LUHMES (cell line): Measurements from ENCODE around the gene CRYBA1.

- PRO-cap = no peak
These were observed 18.8 kb downstream of the FLOT2 start for GRCh38 chr17:28878566-28879300.

GRCh38 chr17:28896564-28897553 lies 674 bp downstream of the FLOT2 start:
- PRO-cap = no peak

DNA sequence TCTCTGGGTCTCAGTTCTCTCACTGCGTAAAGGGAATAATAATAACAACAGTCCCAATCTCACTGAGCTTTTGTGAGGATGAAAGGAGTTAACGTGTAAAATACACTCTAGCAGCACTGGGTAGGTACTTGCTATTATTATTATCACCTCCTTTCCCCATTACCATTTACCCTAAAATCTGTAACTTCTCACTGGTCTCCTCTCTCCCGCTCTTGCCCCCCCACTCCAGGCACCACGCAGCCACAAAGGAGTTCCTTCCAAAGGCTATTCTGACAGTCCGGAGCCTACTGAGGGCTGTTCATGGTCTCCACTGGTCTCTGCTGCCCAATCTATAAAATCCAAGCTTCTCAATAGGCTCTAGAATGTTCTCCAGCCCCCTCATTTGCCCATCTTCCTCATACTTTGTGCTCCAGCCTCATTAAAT lies 1.1 kb downstream of the DHRS13 start:
- PRO-cap = no peak

GRCh38 chr17:28952165-28952983 lies 1.1 kb upstream of the PHF12 start:
- PRO-cap = bidirectional peak, plus-strand start at chr17:28952640, minus-strand start at chr17:28952284

DNA sequence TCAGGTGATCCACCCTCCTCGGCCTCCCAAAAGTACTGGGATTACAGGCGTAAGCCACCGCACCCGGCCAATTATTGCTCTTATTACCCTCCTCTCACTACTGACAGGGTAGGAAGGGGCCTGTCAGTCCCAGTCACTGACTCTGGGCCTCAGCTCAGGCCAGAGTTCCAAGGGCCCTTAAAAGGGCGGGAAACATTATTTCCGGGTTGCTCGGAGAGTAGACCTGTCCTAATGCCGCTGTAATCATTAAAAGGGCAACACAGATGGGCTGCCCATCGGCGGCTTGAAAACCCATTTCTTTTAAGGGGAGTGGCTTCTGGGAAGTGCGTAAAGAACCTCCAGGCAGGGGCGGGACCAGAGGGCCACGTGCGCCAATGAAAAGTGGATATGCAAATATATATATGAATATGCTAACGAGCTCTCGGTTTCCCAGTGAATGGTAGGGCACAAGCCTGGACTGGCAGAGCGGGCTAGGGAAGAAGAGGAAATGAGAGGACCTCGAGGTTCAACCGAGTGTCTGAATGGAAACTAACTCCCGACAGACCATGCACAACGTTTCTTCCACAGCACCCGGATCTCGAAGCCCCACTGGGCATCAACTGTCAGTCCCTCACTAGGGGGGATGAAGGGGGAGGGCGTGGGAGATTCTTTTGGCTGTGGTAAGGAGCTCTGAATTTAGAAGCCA lies 26.7 kb downstream of the PIPOX start:
- PRO-cap = no peak

GRCh38 chr17:29116310-29117024 lies 63.7 kb downstream of the MYO18A start:
- PRO-cap = no peak

DNA sequence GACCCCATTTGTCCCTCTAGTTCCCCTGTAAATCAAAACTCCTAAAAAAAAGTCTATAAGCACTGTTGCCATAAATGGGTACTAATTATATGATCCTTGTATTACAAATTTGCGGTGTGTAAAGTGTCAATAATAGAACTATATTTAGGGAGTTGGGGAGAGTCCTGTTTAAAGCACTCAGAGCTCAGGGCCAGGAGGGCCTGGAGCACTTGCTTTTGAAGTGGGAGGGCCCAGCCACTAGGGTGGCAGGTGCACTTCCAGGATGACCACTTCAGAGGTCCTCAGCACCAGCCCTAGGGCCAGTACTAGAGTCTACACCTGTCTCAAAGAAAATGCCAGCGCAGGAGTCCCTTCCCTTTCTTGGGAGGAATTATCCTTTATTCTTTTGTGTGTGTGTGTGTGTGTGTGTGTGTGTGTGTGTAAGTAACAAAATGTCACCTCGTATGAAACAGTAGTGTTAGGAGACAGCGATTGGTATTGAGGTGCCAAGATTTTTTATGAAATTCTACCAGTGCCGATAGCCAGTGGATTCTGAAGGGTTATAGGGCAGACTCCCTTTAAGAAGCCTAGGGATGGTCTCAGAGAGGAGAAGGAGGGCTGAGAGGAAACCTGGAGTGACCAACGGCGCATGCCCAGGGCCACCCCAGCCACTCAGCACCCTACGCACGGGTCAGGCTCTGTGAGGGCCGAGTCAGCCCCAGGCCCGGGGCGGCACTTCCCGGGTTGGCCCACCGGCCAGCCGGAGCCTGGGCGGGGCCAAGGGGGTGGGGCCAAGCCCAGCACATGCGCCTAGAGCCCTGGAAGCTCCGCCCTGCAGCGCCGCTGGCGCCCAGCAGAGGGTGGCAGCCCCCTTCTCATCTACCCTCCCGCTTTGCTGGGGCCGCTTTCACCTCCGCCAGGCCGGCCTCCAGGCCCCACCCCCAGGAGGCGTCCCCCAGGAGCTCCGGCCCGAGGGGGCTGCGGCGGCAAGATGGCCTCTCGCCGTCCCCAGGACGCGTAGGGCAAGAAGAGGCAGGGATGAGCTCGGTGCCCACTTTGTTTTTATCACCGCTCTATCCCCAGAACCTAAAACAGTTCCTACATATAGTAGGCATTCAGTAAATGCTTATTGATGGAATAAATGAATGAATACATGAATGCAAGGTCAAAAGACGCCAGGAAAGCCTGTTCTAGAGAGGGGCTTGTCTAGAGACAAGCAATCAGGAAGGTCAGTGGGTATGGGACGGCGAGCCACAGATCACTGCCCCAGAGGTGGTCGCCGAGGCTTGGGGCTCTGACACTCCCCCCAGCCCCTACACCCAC lies 31.6 kb downstream of the MYO18A start:
- PRO-cap = bidirectional peak, plus-strand start at position 940 of the sequence, minus-strand start at position 699 of the sequence

DNA sequence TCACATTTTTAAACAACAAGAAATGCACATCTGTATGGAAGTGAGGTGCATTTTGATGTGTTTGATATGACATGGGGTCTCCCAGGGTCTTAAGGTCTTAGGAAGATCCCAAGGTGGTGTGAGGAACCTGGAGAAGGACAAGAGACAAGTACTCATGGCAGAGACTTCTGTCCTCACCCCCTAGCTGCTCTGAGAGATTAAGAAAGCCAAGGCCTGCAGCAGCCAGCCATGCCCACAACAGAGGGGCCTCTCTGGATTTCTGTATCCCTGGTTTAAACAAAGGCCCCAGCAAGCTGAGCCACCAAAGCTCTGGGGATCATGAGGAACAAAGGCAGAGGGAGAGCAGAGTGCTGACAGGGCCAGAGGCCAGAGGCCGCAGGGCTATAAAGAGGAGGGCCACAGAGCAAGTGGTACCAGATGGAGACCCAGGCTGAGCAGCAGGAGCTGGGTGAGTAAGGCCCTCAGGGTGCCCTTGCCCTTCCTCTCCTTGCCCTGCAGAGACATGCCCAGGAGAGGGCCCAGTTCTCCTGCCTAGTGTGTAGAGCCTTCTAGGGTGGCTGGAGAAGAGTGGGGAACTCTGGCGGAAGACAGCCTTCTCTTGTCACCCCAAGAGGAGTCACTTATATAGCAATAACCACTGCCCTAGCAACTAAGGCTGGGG lies at the start of gene CRYBA1:
Gene CRYBA1 (plus strand): TSS at position 413 of the 661 bp plus-strand sequence.
- PRO-cap = no peak

DNA sequence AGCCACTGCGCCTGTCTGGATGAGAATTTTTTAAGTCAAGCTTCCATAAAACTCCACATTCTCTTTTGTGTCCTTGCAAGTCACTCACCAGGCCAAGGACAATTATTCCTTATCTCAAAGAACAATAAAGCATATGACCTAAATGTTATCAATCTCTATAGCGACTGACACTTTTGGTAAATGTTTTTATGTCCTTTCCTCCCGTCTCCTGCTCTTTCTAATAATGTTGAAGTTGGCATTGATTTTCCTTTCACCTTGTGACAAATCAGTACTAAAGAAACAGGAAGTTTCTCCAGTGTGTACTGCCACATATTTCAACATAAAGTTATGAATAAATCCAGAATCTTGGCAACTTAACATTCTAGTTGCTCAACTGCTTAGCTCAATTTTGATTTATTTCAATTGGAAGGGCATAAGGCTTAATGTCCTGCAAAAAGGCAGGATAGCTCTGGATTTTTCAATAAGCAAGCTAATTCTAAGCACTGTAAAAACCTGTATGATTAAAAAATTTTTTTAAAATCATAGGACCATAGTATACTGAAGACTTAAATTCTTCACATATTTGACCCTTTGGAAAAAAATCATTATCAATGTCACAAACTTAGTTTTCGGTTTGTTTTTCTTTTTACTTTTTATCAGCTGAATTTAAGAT lies 8.6 kb downstream of the CRYBA1 start:
- PRO-cap = no peak

DNA sequence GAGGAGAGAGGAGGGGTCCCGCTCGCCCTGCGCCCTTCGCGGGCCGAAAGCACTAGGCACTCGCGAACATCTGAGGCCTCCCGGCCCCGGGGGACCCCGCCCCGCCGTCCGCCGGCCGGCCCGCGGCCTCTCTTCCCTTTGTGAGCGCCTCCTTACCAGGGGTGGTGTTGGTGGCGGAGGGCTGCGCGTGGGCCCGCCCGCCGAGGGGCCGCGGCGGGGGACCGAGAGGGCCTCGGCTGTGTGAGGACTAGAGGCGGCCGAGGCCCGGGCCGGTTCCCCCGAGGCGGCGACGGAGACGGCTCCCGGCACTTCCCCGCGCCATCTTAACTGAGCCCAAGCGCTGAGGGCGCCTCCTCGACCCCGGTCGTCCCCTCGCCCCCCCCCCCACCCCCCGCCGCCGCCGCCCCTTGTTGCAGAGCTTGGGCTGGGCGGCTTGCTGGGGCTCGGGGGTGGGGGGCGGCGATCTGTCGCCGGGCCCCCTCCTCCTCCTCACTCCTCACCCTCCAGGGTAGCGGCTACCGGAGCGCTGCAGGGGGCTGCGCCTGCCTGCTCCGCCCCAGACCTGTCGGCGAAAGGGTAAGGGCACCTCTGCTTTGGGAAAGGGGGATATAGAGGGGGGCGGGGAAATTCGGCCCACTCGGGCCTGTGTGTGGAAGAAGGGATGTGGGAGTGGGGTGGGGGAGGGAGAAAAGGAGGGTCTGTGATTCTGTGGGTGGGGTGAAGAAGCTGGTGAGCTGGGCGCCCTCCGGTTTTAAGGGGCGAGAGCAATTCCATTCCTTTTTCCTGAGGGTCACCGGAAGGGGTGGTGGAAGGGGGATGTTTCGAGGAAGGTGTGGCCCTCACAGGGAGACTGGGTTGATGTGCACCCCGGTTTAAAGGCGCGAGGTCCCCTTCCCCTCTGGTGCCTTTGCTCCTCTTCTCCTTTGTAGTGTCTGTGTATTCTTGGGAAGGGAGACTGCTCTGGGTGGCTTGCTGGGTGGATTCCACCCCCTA lies 582 bp downstream of the TAOK1 start:
- PRO-cap = bidirectional peak, plus-strand start at position 404 of the sequence, minus-strand start at position 330 of the sequence; unidirectional peak, minus-strand start at position 574 of the sequence

DNA sequence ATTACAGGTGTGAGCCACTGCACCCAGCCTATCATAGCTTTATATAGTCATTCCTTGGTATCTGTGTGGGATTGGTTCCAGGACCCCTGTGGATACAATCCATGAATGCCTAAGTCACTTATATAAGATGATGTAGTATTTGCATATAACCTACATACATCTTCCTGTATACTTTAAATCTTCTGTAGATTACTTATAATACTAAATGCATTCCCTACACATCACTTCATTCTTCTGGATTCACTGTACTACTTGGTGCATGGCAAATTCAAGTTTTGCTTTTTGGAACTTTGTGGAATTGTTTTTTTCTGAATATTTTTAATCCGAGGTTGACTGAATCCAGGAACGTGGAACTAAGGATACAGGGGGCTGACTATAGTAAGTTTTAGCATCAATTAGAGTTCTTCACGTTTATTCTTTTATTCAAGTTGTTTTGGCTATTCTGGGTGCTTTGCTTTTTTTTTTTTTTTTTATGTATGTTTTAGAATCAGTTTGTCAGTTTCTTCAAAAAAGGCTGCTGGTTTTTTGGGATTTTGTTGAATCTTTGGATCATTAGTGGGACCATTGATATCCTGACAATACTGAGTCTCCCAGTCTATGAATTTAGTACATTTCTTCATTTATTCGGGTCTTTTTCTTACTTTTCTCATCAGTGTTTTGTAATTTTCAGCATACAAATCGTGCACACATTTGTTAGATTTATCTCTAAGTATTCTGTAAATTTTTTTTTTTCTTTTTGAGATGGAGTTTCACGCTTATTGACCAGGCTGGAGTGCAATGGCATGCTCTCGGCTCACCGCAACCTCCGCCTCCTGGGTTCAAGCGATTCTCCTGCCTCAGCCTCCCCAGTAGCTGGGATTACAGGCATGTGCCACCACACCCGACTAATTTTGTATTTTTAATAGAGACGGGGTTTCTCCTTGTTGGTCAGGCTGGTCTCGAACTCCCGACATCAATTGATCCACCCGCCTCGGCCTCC lies 28.6 kb downstream of the TAOK1 start:
- PRO-cap = no peak

GRCh38 chr17:29569315-29569608 lies 761 bp downstream of the TP53I13 start:
- PRO-cap = no peak

DNA sequence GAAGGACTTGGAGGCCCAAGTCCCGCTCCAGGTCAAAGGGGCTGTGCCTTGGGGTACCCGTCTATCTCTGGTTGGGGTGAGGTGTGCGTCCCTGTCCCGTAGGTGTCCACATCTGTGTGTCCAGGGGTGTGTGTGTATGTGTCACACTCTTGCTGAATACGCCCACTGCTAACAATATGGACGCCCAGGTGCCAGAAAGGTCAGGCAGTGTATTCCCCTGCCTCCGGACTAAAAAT lies 428 bp upstream of the GIT1 start:
- PRO-cap = no peak

DNA sequence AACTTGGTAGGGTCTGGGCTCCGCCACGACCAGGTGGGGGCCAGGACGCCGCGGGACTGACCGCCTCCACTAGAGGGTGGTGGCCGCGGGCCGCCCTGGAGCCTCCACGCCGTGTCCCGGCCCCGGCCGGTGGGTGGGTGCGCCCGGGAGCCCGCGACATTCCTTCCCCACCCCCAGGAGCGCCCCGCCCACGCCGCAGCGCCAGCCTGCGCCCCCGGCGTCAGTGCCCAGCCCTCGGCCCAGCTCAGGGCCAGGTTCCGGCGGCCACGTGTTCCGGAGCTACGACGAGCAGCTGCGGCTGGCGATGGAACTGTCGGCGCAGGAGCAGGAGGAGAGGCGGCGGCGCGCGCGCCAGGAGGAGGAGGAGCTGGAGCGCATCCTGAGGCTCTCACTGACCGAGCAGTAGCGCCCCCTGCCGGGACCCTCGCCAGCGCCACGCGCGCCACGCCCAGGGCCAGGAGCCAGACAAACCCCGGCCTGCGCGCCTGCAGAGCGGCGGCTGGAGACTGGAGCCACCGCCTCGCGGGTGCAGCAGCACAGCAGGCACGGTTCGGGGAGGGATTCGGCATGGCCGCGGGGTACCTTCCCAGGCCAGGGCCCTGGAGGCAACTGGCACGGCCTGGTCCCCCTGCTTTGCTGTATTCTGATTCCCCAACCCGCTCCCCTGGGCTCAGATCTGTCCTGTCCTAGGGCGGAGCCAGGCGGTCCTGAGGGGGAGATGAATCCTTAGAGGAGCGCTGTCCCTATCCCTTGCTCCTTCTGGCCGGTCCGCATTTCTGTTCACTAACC lies 9.3 kb downstream of the CORO6 start:
- PRO-cap = no peak

- PRO-cap = no peak
These were observed 54.1 kb upstream of the CORO6 start for GRCh38 chr17:29676564-29677502.

GRCh38 chr17:29705329-29706343 lies 82.9 kb upstream of the CORO6 start:
- PRO-cap = no peak

DNA sequence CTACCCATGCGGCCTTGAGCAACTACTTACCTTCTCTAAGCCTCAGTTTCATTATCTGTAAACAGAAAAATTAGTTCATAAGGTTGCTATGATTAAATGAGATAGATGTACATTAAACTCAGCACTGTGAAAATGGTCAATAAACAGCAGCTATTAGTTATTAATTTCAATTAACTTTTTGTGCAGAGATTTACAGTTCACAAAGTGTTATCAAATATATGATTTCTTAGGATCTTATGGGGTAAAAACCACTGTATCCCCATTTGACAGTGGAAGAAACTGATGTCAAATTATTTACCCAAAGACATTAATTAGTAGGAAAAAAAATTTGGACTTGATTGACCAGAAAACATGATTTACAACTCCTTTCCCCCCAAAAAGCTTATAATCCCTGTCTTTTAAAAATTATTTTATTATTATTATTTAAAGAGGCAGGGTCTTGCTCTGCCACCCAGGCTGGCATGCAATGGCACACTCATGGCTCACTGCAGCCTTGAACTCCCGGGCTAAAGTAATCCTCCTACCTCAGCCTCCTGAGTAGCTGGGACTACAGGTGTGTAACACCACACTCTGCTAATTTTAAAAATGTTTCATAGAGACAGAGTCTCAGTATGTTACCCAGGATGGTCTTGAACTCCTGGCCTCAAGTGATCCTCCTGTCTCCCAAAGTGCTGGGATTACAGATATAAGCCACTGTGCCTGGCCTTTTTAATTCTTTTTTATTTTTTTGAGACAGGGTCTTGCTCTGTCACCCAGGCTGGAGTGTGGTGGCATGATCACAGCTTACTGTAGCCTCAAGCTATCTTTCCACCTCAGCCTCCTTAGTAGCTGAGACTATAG lies 135.8 kb upstream of the CORO6 start:
- PRO-cap = no peak

GRCh38 chr17:29830081-29830659 lies 99.9 kb downstream of the SSH2 start:
- PRO-cap = no peak

- PRO-cap = no peak
These were observed 23.9 kb downstream of the SSH2 start for GRCh38 chr17:29906140-29906506.

- PRO-cap = no peak
These were observed 12.7 kb downstream of the SSH2 start for GRCh38 chr17:29917294-29917681.